ENCODE results near the gene BAG3.

- RRBS, result no CpG with 5 or more reads among the region's 14 CpGs
Measured at GRCh38 chr10:119033900-119034854, 4.7 kb downstream of the NANOS1 start.

- RRBS, result no CpG with 5 or more reads among the region's 6 CpGs
Measured at GRCh38 chr10:119048164-119048748, 18.7 kb downstream of the NANOS1 start.

DNA sequence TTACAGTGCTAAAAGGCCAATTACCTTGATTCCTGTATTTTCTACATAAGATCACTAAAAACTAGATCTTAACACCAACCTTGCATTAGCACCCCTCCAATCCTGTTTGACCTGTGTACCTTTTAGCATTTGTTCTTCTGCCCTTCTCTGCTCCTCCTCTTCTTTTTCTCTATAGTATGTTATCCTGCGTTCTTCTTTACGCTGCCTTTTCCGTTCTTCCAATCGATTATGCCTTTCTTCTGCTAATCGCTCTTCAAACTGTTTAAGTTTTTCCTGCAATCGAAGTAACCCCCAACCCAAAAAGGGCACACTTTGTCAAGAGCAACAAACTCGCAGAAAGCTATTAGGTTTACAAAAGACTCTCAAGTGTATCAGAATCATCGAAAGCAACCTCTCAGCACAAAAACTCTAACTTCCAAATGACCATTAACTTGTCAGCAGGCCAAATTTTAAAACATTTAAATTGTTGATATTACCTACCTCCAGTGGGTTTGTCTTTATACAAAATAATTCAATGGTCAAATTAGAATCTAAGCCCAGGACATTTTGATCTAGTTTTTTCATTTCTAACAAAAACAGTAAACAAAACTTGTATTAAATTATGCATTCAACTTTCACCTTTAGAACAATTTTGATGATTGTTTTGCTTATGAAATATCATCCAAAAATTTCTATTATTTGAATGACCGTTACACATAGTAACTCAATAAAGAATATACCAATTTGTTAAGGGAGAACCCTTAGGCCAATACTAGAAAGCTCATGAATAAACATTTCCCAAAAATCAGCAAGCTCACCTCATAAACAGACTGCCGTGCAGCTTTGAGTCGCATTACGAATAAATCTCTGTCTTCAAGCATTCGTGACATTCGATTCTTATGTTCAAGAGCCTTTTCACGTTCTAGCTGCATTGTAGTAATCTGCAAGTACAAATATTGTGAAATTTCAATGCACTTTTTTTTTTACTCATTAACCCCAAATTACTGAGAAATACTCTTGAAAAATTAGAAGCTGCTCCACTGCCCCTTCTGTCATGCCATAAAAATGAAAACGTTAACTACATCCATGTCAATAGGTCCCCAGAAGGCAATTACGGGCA, 21.2 kb downstream of the NANOS1 start:
- RRBS, result no CpG with 5 or more reads among the region's 17 CpGs

DNA sequence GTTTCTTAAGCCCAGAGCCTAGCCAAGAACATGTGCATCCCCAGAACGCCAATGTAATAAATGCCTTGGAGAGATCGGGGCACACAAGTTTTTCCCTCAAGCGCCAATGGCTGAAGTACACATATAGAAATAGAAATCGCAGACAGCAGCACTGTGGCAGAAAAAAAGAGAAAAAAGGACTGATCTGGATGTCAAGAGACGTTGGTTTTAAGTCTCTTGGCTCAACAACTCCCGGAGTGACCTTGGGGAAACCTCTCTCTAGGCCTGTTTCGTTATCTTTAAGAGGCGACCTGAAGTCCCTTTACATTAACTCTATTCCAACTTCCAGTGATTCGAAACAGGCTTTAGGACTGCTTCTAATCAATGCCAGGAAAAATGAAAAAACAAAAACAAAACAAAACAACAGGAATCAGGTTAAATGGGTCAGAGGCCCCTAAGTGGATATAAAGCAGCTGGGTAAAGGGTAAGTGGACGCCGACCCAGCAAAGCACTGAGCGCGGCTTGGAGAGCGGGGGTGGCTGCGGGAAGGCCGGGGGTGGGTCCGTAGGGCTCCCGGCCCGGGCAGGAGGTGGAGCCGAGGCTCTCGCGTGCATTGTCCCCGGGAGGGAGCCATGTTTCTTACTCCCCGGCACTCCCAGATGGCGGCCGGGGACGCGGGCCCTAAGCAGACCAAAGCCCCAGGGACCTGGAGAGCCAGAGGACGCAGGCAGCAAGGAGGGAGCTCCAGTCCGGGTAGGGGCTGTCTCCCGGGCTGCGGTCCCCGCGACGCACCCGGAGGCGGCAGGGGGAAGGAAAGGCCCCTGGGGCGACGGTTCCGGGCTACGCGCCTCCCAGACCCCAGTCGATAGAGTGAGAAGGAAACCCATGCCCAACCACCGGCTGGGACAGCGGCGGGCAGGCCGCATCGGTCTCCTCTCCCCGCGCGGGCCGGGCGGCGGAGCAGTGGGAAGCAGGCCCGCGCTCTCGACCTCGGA, 721 bp downstream of the EIF3A start:
- RRBS, result 2% methylated on average over 33 of the region's 58 CpGs

- RRBS, result no CpG with 5 or more reads among the region's 7 CpGs
Measured at GRCh38 chr10:119131793-119132430, 28.0 kb downstream of the DENND10 start.

GRCh38 chr10:119208113-119208573, 772 bp downstream of the GRK5 start:
- RRBS, result no CpG with 5 or more reads among the region's 16 CpGs

GRCh38 chr10:119209907-119210536, 2.7 kb downstream of the GRK5 start:
- RRBS, result no CpG with 5 or more reads among the region's 7 CpGs

DNA sequence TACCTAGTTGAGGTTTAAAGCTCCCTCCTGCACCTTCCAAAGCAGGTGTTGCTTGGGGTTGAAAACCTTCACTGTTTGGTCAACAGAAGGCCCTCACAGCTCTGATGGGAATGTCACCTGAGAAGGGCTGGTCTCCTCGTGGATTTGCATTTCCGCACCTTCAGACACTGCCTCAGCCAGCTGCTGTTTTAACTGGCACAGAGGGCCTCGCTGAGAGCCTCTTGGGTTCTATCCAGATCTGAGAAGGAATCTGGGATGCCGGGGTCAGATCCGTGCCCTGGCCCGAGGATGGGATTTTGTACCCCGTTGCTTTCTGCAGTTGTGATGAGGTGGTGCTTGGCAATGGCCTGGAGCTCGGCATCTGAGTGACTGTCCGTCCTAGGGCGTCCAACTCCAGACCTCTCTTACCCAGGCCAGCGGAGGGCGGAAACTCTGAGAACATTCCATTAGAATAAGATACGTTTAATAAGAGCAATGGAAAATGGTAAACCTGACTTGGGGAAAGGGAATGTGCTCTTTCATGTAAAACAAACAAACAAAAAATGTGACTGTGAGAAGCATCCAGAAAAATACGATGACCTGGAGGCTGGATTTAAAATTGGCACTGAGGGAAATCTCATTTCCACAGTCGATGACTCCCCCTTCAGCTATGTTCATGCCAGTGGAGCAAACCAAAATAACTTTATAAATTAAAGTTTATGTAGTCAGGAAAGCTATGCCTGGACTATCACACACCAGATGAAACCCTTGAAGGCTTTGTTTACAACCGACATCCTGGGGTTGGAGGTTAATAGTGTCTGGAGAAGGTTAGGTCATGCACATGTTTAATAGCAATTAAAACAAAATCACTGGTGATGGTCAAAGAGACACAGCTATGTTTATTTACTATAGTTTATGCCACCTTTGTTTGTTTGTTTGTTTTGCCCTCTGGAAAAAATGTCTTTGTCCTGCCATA, 39.6 kb downstream of the GRK5 start:
- RRBS, result no CpG with 5 or more reads among the region's 16 CpGs

GRCh38 chr10:119315588-119316023, 108.2 kb downstream of the GRK5 start:
- RRBS, result no CpG with 5 or more reads among the region's 9 CpGs

DNA sequence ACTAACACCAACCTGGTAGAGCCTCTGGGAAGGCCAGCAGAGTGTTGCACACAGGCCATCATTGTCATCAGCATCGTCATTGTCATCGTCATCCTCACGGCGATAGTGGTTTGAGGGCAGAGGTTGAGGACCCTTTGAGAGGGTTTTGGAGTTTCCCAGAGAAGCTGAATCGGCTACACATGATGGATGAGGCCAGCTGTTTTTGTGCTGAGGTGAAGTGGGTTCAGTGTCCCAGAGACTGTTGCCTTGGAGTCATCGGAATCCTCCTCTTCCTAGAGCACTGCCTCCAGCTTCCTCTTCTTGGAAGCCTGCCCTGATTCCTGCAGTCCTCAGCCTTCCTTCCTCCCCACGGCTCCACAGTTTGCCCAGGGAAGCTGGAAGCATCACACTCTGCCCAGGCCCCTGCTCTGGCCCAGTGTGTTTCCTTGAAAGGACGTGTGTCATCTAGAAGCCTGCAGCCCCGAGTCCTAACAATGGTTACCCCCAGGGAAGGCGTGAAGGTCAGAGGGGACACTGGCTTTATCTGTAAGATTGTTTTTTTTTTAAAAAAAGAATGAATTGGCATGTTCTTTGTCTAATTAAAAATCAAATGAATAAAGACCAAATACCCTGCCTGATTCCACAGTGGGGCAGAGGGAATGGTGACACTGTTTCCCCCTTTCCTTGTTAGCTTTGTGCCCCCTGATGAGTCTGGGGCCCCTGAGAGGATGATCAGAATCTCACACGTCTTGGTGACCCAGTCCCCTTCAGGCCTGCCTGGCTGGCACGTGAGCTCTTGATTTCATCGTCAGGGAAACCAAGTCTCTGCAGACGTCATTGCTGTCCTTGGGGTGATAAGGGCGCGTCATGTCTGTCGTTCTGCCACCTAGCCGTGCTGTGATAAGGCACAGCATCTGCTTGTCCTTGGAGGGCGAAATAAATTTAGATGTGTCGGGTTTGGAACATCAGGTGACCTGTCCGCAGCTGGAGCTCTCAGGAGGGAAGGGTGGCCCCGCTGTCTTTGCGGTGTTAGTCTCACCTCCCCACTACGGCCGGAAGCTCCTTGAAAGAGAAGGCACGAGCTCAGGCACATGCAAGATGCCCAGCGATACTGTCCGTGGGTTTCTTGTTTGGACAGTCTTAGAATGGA, 128.9 kb downstream of the GRK5 start:
- RRBS, result no CpG with 5 or more reads among the region's 28 CpGs

GRCh38 chr10:119343659-119344192, 136.4 kb downstream of the GRK5 start:
- RRBS, result no CpG with 5 or more reads among the region's 10 CpGs

DNA sequence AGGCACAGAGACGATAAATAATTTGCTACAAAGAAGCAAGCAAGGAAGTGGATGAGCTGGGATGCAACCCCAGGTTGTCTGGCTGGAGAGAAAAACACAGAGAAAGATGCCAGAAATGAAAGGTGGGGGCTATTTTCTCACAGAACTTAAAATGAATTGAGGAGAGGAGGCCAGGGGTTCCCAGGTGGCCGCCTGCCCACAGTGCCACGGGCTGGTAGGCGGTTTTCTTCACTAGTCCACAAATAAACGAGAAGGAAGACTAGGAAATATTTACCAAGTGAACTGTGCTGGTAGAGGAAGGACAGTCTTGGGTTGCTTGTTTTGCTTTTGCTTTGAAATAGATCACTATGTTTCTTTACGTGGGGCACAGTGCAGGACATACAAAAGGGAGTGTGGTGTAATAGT, 5.0 kb downstream of the RGS10 start:
- RRBS, result no CpG with 5 or more reads among the region's 6 CpGs

- RRBS, result 11% methylated on average over 1 of the region's 21 CpGs
Measured at GRCh38 chr10:119541371-119541940, 1.1 kb downstream of the RGS10 start.

DNA sequence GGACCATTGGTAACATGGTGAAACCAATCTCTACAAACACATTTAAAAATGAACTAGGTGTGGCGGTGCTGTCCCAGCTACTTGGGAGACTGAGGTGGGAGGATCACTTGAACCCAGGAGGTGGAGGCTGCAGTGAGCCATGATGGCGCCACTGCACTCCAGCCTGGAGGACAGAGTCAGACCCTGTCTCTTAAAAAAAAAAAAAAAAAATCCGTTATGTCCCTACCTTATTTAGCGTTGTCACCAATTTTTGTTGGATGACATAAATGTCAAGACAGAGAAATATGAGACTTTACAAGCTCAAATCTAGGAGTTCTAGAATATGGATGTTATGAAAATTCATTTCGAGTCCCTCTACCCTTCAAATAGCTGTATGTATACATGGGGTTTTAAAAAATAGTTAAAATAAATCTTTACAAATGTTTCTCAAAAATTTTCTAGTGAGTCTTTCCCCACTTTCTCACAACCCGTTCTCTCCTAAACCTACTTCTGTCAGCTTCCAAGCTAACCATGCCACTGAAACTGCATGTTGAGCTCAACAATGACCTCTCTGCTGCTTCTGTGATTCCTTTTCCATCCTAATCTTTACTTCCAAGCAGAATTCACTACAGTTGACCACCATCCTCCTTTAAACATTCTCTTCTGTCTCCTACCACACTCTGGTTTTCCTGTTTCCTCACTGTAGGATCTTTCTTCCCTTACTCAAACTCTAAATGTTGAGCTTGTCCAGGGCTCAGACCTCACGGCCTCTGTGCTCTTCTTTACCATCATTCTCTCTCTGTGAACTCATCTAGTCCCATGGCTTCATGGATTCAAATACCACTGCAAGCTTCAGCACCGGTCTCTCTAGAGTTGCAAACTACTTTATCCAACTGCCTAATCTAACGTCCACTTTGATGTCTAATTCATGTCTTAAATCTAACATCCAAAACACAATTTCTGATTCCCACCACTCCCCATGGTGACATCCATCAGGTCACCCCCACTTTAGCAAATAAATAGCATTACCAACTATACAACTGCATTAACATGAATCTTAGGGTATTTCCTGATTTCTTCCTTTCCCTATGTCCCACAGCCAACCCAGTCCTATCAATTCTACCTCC, 11.2 kb downstream of the TIAL1 start:
- RRBS, result no CpG with 5 or more reads among the region's 9 CpGs

DNA sequence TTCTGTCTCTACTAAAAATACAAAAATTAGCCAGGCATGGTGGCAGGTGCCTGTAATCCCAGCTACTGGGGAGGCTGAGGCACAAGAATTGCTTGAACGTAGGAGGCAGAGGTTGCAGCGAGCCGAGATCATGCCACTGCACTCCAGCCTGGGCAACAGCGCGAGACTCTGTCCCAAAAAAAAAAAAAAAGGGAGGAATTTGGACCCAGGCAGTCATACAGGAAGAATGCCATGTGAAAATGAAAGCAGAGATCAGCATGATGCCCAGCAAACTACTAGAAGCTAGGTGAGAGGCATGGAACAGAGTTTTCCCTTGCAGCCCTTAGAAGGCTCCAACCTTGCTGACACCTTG, 10.3 kb upstream of the BAG3 start:
- RRBS, result no CpG with 5 or more reads among the region's 5 CpGs

DNA sequence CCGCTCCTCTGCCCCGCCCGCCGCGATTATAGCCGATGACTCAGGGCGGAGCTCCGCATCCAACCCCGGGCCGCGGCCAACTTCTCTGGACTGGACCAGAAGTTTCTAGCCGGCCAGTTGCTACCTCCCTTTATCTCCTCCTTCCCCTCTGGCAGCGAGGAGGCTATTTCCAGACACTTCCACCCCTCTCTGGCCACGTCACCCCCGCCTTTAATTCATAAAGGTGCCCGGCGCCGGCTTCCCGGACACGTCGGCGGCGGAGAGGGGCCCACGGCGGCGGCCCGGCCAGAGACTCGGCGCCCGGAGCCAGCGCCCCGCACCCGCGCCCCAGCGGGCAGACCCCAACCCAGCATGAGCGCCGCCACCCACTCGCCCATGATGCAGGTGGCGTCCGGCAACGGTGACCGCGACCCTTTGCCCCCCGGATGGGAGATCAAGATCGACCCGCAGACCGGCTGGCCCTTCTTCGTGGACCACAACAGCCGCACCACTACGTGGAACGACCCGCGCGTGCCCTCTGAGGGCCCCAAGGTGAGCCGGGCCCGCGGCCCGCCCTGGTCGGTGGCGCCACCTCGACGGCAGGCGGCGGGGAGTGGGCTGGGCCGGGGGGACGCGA, at the start of gene BAG3:
Gene BAG3 (plus strand): TSS at position 56 of the 616 bp plus-strand sequence.
- RRBS, result 1% methylated on average over 40 of the region's 67 CpGs

DNA sequence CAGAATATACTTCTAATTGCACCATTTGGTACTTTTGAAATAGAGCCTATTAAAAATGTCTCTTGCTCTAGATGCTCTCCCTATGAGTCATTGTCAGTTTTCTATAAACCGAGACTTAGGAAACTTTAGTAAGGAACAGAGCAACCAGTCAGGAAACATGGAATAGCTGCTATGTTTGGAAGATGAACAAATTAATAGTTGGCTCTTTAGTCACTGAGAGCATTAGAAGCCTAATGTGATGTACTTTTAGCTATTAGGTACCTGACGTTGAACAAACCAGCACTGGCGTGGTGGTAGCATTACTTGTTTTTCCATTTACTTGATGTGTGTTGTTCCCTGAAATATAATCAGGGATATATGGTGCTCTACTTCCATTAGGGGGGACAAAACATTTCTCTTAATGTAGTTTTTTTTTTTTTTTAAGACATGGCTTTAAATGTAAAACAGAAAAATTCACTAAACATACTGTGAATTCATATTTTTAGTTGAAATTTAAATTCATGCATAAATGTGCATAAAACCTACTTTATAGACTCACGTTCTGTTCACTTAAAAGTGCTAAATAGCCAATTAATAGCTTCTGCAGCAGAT, 35.4 kb downstream of the INPP5F start:
- RRBS, result no CpG with 5 or more reads among the region's 4 CpGs

DNA sequence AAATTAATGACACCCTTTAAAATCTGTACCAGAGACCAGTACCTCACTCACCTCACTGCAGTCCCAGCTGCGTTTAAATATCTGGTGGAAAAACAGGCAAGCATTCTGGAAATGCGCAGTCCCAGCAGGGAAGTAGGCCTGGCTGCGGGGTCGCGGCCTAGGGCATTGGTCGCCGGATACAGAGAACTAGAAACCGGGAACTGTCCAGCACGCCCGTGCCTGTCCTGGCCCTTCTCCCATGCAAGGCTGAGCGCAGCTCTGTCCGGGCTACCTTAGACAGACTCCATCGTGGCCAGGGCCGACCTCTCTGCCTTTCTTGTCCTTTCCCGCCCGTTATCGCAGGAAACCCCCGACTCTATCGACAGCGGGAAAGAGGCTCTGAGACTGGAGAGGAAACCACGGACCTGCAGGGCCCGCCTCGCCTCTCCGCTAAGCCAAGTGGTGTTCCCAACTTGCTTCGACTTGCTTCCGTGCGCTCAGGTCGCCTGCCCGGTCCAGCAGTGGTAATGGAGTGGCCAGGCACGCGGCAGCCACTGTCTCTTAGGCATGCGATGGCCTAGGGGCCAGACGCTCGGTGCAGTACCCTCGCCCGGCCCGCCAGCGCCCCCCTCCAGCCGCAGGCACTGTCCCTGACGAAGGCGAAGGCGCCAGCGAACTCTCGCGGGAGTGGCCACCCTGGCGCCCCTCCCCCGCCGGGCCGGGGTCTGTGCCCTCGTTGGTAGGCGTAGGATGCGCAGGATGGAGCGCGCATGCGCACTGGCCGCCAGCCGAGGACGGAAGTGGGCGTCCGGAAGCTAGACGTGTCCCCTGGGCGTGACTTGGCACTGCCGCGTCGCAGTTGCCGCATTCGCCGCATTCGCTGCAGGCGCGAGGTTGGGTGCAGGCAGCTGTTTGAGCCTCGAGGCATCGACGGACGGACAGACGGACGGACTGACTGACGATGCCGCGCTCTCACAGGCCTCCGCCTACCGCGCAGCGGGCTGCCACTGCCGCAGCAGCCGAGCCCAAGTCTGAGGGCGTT, 54.5 kb downstream of the MCMBP start:
- RRBS, result 98% methylated on average over 5 of the region's 87 CpGs

- RRBS, result no CpG with 5 or more reads among the region's 18 CpGs
Measured at GRCh38 chr10:120905676-120906519, 54.7 kb downstream of the WDR11 start.